Progenitor cell of endocrine pancreas (in vitro differentiated cells): ENCODE results near the gene VAPA.

DNA sequence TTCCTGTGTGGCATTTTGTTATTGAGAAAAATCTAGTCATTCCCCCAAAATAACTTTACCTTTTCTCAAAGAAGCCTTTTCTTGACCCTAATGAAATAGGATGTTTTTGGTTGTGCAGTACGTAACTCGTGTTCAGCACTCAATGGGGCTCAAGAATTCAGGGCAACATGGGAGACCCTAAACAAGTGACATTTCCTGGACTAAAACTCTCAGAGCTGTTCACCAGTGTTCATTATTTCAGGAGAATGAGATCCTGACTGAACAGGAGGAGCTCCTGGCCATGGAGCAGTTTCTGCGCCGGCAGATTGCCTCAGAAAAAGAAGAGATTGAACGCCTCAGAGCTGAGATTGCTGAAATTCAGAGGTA is 57.8 kb downstream of the RALBP1 start:
- PRO-cap: no peak

DNA sequence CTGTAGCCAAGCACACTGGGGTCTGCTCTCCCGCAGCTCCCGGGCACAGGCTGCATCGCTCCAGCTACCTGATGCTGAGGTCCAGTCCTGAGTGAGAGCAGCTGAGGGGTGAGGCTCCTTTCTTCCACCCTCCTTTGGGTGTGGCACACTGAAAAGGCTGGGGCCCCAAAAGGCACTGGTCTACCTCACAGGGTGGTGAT is 33.8 kb downstream of the PPP4R1 start:
- PRO-cap: no peak

- PRO-cap: no peak
These were observed 19.3 kb downstream of the PPP4R1 start for GRCh38 chr18:9594789-9595660.

GRCh38 chr18:9643517-9643919 is 29.2 kb upstream of the PPP4R1 start:
- PRO-cap: unidirectional peak, plus-strand start at chr18:9643802

GRCh38 chr18:9742669-9743028 is 34.5 kb downstream of the RAB31 start:
- PRO-cap: no peak

- PRO-cap: no peak
These were observed 1.6 kb upstream of the VAPA start for GRCh38 chr18:9912249-9912540.

- PRO-cap: bidirectional peak, plus-strand start at chr18:9913714, minus-strand start at chr18:9913532; bidirectional peak, plus-strand start at chr18:9914036, minus-strand start at chr18:9913862
These were observed at the start of gene VAPA for GRCh38 chr18:9913614-9914427. Gene VAPA, plus strand, starts transcription at chr18:9914016.

- PRO-cap: no peak
These were observed 2.2 kb downstream of the VAPA start for GRCh38 chr18:9915676-9916709.

GRCh38 chr18:9943312-9943732 is 29.5 kb downstream of the VAPA start:
- PRO-cap: no peak

DNA sequence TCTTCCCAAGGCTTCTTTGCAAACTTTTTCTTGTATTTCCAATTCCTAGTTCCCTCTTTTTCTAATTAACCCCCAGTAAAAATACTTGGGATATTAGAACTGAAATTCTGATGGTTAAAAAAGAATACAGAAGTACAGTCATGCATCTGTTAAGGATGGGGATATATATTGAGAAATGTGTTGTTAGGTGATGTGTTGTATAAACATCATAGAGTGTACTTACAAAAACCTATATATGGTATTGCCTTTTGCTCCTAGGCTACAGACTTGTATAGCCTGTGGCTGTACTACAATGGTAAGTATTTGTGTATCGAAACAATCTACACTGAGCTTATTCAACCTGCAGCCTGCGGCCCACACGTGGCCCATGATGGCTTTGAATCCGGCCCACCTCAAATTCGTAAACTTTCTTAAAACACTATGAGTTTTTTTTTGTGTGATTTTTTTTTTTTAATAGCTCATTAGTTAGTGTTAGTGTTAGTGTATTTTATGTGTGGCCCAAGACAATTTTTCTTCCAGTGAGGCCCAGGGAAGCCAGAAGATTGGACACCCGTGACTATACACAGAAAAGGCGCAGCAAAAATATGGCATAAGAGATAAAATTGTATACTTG is 32.3 kb downstream of the VAPA start:
- PRO-cap: no peak

- PRO-cap: no peak
These were observed 36.4 kb downstream of the VAPA start for GRCh38 chr18:9950225-9950605.

DNA sequence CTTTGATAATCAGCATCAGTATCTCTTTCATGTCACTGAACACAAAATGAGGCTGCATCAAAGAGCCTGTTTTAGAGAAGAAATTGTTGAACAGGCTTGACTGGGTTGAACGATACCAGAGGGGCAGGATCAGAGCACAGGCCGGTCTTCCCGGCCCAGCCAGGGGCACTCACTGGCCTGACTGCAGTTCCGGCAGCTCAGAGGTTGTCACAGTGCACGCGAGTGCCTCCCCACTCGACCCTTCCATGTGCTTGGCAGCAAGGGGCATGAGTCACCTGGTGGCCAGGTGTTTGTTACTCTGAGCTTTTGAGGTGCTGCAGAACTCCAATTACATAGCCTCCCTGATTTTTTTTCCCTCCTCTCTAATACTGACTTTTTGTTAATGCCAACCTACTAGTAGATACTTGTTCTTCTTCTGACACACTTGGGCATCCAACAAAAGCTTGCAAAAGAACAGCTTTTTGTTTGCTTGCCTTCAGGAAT is 121.6 kb downstream of the VAPA start:
- PRO-cap: no peak

DNA sequence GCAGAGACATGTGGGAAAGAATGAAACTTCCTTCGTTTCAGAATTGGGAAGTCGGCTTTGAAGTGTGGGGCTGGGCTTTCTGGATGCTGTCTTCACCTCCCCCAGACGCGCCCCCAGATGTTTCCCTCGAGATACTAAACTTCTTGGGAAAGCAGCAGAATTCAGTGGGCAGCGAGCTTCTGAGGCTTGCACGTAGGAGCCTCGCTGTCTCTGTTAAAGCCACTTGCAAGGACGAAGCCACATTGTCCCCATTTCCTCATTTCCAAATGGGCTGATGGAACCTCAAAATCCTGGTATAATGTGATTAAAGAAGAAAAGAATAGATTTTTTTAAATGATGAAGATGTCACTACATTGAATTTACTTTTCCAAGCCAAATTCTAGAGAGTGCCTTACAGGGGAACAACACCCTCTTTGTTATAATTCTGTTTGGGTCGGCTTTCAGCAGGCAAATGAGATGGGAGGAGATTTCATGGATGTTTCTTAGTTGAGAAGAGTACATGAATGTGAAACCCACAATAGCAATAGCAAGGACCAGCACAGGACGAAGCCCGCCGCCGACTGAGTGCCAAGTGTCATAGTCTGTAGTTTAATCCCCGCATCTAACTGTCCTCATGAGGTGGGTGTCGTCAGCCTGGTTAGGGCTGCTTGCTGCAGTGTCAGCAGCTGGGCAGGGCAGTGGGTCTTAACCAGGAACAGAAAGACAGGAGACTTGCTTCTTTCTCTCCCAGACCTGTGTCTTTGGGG is 146.4 kb downstream of the VAPA start:
- PRO-cap: no peak

- PRO-cap: no peak
These were observed 148.8 kb downstream of the VAPA start for GRCh38 chr18:10062610-10063043.

DNA sequence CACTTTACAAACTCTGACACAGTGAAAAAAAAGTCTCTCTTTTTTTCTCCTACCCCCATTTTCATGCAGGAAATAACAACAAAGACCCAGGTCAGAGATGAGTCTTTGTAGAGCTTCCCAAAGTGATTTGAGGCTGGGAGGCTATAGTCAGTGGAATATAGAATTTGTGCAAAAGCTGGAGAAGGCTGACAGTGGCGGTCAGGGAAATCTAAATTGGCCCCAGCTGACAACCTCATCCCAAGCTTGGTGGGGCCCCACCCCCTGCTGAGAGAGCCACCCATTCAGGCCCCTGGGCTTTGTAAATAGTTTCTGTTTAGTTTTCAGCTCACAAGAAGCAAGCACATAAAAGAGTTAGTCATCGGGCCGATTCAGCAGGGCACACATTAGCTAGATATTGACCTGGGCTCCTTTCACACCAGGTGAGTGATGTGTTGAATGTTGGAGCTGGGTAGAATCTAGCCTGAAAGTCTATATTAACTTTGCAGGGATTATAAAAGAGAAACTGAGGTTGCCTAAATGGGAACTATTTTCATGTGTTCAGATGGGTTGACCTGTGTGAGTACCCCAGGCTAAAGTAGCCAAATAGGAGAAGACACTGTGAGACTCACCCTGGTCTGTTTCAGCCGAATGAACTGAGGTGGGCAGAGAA is 227.1 kb downstream of the VAPA start:
- PRO-cap: no peak

DNA sequence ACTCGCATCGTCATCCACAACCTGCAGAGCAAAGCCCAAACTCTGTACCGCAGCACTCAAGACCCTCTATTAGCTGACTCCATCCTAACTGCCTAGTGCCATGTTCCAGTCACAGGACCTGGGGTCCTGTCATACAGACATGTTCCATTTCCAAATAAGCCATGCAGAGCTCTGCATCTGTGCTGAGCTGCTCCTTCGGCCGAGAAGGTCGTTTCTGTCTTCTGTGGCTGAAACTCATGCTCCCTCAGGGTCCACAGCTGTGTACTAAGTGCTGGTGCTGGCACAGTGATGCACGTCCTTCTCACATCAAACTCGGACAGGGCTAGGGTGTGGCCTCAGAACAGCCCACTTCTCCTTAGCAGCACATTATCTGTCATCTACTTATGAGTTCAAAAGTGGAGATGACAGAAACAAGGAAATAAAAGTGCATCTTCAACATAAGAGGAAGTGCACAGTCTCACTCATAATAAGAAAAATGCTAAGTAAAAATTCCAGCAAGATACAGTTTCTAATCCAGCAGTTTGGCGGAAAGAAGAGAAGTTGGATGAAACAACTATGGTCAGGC is 53.9 kb upstream of the APCDD1 start:
- PRO-cap: no peak

DNA sequence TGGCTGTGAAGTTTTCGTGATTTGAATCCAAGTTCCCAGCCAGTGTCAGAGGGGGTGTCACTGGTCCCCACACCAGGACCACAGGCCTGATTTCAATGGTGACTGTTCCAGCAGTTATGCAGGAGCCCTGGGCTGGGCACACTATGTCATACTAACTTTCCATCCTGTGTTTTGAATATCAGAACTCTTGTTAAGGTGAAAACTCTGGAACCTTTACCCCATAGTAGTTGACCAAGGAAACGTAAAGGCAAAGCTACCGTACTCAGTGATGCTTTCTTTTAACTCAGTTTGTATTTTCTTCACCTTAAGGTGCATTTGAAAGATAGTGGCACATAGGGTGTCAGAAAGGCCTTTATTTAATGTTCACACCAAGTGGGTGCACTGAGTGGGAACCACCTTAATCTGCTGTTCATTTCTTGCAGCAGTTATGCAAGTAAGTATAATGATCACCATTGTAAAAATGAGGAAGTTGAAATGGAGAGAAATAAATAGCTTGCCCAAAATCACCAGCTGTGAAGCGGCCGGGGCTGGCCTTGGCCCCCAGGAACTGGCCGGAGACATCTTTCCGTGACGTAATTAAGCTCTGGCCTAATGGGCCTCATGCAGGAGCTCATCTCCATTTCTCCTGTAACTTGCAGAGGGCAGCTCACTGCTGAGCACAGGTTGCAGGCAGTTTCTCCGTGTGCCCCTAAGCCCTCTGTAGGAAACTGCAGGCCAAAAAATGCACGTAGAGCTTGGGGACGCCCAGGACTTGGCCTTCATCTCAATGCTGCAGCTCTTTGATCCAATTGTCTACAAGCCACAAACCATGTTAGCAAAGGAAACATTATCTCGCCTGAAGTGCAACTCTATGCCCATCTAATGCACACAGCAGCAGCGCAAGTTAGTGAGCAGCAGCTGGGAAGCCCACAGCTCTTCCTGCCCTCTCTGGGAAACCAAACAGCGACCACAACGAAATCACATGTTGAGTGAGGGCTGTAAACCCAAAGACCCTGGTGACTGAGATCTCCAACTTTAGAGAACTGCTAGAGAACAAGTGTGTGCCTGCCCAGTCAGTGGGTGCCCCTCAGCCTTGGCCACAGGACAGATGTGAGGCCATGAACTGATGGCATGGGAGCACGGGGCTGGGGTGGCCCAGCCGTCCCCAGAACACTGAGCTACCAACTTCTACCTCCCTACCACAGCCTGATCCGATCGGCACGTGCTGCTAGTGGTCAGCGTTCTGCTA is 28.6 kb downstream of the APCDD1 start:
- PRO-cap: no peak

GRCh38 chr18:10607510-10607892 is 81.7 kb downstream of the NAPG start:
- PRO-cap: no peak

GRCh38 chr18:10660327-10660879 is 134.6 kb downstream of the NAPG start:
- PRO-cap: no peak

GRCh38 chr18:11110431-11110953 is 38.9 kb downstream of the PIEZO2 start:
- PRO-cap: no peak